ENCODE measurements around a stretch of chr9.

- PRO-cap, result no peak
- RAMPAGE, long total RNA, 3 experiments, result no peak in any of the 3 experiments
These were observed 86.1 kb upstream of the CCDC180 start for GRCh38 chr9:97221039-97222085.

- PRO-cap, result no peak
- RAMPAGE, long total RNA, 3 experiments, result no peak in any of the 3 experiments
These were observed 36.1 kb upstream of the CCDC180 start for GRCh38 chr9:97271307-97271754.

DNA sequence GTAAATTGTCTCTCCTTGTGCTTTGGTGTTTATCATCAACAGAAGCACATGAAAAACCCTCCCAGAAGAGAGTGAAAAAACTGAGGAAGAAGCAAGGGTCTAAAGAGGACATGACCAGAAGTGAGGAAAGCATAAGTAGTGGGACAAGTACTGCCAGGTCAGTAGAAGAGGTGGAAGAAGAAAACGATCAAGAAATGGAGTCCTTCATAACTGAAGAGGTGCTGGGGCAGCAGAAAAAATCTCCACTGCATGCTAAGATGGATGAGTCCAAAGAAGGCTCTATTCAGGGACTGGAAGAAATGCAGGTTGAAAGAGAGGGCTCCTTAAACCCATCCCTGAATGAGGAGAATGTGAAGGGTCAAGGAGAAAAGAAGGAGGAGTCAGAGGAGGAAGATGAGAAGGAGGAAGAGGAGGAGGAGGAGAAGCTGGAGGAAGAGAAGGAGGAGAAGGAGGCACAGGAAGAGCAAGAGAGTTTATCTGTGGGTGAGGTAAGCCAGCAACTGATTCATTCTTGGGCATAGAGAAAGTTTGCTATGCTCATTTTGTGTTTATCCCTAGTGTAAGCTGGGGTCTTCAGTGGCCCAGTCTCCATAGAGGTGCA lies 22.9 kb downstream of the CCDC180 start:
- PRO-cap, result no peak
- RAMPAGE, long total RNA, 3 experiments, result start-site peak on the plus strand in 1 of 3 experiments, centred at position 198 of the sequence, 15 reads per replicate

- PRO-cap, result no peak
- RAMPAGE, long total RNA, 3 experiments, result no peak in any of the 3 experiments
These were observed 30.5 kb downstream of the TMOD1 start for GRCh38 chr9:97531971-97532417.

DNA sequence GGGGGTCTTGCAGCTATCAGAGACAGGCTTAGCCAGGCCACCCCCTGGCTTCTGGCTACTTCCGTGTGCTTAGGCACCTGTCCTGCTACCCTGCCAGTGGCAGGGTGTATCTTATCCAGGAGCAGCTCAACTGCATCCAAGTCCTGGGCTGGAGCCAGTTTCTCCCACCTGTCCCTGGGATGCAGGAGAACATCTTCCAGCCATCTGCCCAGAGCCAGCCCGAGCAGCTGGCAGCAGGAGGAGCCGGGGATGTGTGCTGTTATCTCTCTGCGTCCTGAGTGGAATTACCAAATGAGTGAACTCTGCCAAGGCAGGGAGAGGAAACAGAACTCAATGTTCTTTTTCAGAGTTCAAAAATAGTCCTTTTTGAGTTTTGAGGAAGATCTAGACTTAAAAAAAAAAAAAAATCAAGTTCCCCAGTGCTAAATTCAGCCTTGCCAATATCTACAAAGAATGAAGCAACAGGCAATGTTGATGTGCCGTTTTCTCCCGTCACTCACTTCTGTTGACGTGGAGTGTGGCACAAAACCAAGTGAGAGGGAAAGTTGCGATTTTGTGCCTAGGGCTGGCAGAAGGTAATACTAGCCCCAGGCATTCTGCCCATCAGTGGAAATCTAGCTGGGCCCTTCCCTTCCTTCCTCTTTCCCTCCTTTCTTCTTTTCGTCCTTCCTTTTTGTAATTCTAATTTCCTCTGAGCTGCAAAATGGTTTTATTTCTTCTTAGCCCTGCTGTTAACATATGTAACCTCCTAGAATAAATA lies 56.2 kb downstream of the TMOD1 start:
- PRO-cap, result bidirectional peak, plus-strand start at position 606 of the sequence, minus-strand start at position 280 of the sequence
- RAMPAGE, long total RNA, 3 experiments, result start-site peak on the plus strand in 1 of 3 experiments, centred at position 552 of the sequence, 5 reads per replicate

DNA sequence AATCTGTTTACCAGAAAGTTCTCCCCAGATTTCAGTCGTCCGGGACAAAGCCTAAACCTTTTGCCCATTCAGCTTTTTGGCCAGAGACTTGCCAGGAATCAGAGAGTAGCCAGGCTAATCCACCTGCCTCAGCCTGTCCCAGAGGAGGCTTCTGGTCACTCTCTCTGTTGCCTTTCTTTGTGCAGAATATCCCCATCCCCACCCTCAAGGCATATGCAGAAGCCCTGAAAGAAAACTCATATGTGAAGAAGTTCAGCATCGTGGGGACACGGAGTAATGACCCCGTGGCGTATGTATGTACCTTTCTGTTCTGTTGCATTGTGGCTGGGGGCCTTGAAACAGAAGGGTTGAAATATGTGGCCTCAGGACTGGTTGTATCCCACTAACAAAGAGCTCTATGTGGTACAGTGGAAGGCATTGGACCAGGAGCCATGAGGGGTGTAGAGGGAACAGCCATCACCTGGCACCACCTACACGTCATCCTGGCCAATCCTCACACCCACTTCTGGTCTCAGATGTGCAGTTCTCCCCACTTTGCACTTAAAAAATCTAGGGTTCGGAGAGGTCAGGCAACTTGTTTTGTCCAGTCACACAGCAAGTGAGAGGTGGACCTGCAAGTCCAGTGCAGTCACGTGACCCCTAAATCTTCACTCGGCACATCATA lies 64.3 kb downstream of the TMOD1 start:
- PRO-cap, result no peak
- RAMPAGE, long total RNA, 3 experiments, result no peak in any of the 3 experiments

DNA sequence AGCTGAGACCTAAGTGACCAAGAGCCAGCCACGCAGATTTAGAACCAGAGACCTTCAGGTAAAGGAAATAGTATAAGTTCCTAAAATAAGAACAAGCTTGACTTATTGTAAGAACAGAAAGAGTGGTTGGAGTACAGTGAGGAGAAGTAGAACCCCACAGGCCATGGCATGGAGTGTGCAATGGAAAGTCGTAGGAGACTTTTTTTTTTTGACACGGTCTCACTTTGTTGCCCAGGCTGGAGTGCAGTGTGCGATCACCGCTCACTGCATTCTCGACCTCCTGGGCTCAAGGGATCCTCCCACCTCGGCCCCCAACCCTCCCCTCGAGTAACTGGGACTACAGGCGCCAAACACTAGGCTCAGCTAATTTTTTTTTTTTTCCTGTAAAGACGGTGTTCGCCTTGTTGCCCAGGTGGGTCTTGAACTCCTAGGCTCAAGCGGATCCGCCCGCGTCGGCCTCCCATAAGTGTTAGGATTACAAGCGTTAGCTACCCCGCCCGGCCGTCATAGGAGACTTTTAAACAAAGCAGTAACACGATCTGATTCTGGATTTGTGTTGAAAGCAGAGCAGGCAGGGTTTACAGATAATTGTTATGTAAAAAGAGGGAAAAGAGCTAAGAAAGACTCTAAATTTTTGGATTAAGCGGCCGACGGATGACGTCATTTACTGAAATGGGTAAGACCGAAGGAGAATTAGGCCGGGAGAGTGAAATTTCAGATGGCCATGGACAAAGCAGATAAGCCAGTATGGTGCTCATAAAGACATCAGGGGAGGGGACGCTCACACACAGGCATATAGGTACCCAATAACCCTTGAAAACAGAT lies 773 bp downstream of the TSTD2 start:
- PRO-cap, result no peak
- RAMPAGE, long total RNA, 3 experiments, result no peak in any of the 3 experiments

- PRO-cap, result no peak
- RAMPAGE, long total RNA, 3 experiments, result no peak in any of the 3 experiments
These were observed 44.1 kb upstream of the XPA start for GRCh38 chr9:97740889-97741924.

DNA sequence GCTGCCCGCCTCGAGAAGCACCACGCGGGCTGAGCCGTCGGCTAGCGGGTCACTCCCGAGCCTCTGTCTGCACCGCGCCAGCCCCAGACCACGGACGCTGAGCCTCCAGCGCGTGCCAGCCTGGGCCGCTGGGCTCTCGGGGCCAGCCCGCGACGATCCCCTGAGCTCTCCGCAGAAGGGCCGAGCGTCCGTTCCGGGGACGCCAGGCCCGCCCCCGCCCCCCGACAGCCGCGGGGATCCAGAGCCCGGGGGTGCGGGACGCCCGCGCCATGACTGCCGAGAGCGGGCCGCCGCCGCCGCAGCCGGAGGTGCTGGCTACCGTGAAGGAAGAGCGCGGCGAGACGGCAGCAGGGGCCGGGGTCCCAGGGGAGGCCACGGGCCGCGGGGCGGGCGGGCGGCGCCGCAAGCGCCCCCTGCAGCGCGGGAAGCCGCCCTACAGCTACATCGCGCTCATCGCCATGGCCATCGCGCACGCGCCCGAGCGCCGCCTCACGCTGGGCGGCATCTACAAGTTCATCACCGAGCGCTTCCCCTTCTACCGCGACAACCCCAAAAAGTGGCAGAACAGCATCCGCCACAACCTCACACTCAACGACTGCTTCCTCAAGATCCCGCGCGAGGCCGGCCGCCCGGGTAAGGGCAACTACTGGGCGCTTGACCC lies 750 bp downstream of the FOXE1 start:
- PRO-cap, result no peak
- RAMPAGE, long total RNA, 3 experiments, result no peak in any of the 3 experiments

GRCh38 chr9:97920748-97921368 lies 1.4 kb downstream of the TRMO start:
- PRO-cap, result no peak
- RAMPAGE, long total RNA, 3 experiments, result no peak in any of the 3 experiments

DNA sequence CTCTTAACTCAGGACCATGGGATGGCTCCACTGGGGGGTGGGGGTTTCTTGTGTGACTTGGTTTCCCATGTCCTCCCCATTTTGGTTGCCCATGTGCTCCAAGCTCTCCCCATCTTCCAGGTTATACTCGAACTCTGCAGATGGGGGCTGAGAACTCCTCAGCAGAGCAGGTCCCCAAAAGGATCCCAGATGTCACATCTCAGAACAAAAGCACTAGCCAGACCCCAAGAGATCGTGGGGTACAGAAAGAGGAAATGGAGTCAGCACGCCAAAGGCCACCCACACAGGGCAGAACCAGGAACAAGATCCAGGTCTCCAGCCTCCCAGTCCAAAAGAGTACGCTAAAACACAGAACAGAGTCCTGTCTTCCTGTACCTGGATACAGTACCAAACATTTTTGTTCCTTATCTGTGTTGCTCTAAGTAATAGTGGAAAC lies 15.9 kb downstream of the CORO2A start:
- PRO-cap, result no peak
- RAMPAGE, long total RNA, 3 experiments, result no peak in any of the 3 experiments

DNA sequence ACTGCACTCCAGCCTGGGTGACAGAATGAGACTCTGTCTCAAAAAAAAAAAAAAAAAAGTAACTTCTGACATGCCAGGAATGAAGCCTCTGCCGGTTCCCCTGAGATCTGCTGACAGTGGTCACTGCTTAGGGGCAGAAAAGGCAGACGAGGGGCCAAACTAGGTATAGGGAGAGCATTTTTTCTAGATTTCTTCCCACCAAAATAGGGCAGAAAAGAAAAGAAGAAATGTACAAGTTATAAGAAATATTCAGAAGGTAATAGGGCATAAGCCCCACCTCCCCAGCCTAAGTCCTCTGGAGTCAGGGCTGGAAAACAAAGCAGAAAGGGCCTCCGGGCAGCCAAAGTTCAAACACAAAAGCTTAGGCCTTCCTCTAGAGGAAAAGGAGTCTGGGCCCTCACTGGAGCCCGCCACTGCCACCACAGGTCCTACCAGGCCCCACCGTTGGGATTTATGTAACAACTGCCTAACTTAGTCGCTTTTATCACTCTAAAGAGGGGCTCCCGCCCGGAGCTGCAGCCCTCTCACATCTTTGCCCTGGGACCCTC lies 27.6 kb downstream of the TBC1D2 start:
- PRO-cap, result no peak
- RAMPAGE, long total RNA, 3 experiments, result no peak in any of the 3 experiments

DNA sequence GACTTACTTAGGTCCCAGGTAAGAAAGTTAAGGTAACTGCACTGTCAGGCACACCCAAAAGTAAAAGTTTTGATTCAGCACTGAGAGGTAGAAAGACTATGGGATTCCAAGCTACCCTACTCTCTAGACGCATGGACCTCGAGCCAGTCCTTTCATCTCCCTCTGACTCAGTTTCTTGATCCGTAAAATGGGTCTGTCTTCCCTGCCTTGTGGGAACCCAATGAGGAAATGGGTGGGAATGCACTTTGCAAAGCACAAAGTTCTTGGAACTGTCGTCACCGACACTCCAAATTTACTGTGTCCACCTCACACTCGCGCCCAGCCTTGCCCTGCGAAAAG lies 692 bp downstream of the TBC1D2 start:
- PRO-cap, result no peak
- RAMPAGE, long total RNA, 3 experiments, result no peak in any of the 3 experiments

- PRO-cap, result no peak
- RAMPAGE, long total RNA, 3 experiments, result no peak in any of the 3 experiments
These were observed 320 bp downstream of the TBC1D2 start for GRCh38 chr9:98255127-98255530.

- PRO-cap, result no peak
- RAMPAGE, long total RNA, 3 experiments, result no peak in any of the 3 experiments
These were observed 101.0 kb downstream of the GABBR2 start for GRCh38 chr9:98607783-98608174.

DNA sequence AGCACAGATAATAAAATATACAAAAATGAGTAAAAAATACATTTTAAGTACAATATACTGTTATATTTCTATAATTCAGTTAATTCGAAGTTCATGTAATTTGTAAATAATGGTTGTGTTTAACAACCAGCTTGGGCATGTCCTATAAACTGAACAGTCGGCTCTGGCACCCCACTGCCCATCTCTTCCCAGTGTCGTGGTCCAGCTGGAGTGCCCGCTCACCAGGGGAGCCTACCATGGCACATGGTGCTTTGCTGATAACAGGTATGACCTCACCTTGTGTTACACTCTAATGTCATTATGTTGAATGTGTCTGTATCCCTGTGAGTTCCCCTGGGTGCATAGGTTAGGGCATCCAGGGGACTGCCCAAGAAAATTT lies 42.6 kb downstream of the ANKS6 start:
- PRO-cap, result no peak
- RAMPAGE, long total RNA, 3 experiments, result no peak in any of the 3 experiments

GRCh38 chr9:98808334-98809278 lies 1.1 kb downstream of the GALNT12 start:
- PRO-cap, result no peak
- RAMPAGE, long total RNA, 3 experiments, result no peak in any of the 3 experiments

GRCh38 chr9:99120946-99121513 lies 16.1 kb downstream of the TGFBR1 start:
- PRO-cap, result no peak
- RAMPAGE, long total RNA, 3 experiments, result no peak in any of the 3 experiments

DNA sequence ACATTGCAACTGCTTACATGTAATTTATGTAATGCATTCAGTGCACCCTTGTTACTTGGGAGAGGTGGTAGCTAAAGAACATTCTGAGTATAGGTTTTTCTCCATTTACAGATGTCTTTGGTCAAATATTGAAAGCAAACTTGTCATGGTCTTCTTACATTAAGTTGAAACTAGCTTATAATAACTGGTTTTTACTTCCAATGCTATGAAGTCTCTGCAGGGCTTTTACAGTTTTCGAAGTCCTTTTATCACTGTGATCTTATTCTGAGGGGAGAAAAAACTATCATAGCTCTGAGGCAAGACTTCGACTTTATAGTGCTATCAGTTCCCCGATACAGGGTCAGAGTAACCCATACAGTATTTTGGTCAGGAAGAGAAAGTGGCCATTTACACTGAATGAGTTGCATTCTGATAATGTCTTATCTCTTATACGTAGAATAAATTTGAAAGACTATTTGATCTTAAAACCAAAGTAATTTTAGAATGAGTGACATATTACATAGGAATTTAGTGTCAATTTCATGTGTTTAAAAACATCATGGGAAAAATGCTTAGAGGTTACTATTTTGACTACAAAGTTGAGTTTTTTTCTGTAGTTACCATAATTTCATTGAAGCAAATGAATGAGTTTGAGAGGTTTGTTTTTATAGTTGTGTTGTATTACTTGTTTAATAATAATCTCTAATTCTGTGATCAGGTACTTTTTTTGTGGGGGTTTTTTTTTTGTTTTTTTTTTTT lies 45.9 kb downstream of the TGFBR1 start:
- PRO-cap, result no peak
- RAMPAGE, long total RNA, 3 experiments, result no peak in any of the 3 experiments

DNA sequence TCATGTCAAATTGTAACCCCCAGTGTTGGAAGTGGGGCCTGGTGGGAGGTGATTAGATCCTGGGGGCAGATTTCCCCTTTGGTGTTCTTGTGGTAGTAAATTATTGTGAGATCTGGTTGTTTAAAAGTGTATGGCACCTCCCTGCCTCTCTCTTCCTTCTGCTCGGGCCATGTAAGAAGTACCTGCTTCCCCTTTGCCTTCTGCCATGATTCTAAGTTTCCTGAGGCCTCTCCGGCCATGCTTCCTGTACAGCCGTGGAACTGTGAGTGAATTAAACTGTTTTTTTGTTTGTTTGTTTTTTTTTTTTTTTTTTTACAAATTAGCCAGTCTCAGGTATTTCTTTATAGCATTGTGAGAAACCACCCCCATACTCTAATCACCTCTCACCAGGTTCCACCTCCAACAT lies 14.2 kb downstream of the SEC61B start:
- PRO-cap, result no peak
- RAMPAGE, long total RNA, 3 experiments, result no peak in any of the 3 experiments